Mesenteric fat pad (tissue), 1 donor: ENCODE measurements around a stretch of chr3.

DNA sequence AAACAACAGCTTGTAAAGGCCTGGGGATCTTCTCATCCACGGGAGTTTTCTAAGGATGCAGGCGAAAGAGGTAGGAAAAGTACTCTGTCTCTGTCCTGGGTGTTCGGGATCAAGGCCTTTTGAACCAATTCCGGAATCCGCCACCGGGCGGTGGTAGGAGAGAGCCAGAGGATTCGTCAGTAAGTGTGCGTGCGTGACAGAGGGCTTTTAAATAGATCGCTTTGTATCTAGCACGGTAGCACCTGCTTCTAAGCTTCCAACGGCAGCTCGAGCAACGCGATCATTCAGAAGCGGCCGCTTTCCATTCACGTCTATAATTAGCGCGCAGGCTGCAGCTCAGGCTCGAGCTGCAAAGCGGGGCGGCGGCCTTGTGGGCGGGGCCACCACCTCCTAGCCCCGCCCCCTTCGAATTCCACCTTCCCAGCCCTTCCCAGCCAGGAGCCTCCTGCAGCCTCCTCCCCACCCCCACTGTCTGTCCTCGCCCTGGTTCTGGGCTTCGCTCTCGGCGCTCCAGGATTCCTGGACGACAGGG, 224.3 kb upstream of the TPRG1 start:
- PRO-cap = unidirectional peak, minus-strand start at position 315 of the sequence

DNA sequence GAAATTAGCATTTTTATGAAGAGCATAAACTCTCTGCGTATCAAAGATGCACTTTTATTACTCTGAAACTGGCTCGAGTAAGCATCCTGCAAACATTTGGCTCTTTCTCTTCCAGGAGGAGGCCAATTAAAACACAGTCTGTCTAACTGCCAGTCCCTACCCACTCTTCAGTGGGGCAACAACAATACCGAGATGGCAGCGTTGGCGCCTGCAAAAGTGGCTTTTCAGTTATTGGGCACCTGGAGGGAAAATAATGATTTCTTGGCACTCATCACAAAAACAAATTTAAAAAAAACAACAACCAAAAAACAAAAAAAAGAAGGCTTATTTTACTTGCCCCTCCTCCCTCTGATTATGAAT, 192.4 kb upstream of the TPRG1 start:
- PRO-cap = no peak

DNA sequence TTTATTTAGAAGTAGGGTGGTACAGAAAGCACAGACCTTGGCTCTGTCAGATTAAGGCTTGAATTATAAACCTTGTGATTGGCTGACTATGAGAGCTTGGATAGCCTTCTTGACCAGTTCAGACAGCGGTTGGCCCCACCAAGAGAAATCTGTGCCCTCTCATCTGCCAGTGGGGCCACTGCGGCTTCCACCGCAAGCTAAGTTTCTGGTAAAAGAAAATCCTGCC, 71.2 kb upstream of the TPRG1 start:
- PRO-cap = no peak

GRCh38 chr3:189324504-189325307, 152.9 kb downstream of the TPRG1 start:
- PRO-cap = no peak

- PRO-cap = no peak
Observed at GRCh38 chr3:189392839-189393362, 221.1 kb downstream of the TPRG1 start.

GRCh38 chr3:189791847-189792453, 160.8 kb downstream of the TP63 start:
- PRO-cap = no peak

DNA sequence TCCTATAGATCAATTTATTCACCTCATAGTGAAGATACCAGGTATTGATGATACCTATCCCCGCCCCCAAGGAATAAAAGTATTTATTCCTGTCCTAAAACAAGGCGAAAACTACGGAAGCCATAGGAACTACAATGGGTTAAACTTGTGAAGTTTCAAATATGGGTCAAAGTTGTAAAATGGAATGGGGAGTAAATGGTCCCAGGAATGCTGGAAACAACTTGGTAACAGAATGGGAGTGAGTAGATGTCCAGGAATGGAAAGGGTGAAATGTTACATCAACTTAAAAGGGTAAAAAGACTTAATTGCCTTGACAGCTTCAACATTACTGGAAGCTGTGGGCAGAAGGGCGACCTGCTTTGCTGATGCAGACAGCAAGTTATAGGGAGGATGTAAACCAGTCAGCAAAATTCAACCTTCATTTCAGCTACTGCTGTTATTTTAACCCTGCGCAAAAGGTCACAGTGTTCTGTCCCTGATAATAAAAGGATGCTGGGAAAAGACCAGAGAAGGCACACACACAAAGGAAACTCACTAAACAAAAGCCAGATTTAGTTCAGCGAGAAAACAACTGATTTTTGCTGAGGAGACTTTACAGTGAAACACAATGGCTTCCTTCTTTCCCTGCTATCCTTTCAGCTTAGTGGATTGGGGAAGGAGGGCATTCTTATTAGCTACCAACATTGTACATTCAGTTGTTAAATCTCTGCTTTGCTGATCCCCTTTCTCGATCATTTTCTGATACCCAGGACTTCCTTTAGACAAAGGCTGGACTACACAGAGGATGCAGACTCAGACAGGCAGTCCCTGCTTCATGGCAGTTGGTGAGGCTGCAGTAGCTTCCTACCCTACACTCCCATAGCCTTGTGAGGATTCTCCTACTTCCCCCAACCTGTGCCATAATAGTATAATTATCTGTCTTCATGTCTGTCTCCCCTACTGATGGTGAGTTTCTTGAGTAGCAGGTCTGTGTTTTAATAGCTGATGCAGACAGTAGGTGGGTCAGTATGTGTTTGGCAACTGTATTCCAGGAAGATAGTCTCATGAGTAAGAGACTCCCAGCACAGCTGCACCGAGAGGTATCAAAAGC, 62.0 kb downstream of the P3H2 start:
- PRO-cap = no peak

DNA sequence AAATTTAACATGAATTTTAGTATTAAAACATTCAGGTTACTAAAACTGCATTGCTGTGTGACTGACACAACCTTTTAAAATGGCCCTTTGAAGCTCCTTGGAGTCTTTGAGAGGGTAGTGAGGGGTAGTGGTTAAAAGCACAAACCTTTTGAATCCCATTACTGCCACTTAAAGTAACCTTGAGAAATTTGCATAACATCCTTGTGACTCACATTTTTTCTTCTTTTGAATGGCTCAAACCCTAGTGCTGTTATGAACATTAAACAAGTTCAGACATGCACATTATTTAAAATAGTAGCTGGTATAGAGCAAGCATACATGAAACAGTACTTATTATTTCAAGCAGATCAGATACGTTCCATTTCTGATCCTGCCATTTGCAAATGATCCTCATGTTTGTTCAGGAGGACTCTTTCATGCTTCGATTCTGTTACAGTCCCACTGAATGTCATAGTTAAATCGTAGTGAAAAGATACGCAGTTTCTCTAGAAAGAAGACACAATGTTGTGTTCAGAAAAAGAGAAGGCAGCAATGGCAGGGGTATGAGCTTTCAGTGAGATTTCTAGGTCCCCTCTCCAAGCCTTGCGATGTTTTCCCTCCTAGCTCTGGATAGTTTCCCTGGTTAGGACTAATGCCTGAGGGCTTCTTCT, 3.8 kb upstream of the CLDN1 start:
- PRO-cap = no peak

DNA sequence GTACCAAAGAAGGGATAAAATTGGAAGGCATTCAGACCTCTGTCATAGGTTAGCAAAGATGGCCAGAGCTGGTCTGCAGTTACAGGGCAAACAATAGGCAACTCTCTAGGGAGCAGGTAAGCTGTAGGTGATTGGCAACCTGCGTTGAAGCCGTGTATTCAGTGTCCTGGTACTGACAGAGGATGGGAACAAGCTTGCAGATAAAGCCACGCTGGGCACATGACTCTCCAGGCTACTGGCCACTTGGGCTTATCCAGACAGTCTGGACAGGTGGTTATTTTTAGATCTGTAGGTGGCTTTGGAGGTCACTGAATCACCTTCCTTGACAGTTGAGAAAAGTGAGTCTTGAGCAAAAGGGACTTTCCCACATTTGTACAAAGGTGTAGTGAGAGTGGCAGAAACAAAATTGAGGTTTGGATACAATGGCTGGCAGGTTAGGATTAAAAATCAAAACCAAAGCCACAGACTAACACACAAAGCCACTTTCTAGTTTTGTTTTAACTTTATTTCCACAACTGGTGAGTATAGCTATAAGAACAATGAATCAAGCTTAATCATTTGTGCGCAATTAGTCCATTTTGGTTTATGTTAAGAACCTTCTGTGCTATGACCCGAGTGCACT, 22.3 kb upstream of the IL1RAP start:
- PRO-cap = no peak

GRCh38 chr3:190560329-190561020, 46.6 kb downstream of the IL1RAP start:
- PRO-cap = no peak

DNA sequence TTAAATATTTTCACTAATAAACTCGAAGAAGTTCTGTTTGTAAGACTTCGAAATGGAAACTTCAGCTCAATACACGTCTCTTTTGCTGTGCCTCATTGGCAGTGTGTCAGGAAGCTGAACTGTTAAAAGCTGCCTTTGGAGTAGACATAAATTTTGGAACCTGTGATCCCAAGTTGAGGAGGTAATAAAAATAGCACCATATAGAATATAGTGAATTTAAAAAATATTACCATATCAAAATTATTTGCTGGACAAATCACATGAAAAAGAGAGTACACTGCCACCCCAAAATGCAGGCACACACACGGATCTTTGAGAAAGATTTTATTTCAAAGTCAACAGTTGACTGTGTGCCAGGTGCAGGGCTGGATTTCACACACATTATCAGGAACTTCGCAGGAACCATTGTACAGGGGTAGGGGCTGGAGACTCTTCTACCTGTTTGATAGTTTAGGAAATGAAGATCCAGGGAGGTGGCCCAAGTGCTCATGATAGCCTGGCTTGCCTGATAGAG, 54.0 kb downstream of the IL1RAP start:
- PRO-cap = no peak

GRCh38 chr3:190617277-190617839, 103.5 kb downstream of the IL1RAP start:
- PRO-cap = no peak

DNA sequence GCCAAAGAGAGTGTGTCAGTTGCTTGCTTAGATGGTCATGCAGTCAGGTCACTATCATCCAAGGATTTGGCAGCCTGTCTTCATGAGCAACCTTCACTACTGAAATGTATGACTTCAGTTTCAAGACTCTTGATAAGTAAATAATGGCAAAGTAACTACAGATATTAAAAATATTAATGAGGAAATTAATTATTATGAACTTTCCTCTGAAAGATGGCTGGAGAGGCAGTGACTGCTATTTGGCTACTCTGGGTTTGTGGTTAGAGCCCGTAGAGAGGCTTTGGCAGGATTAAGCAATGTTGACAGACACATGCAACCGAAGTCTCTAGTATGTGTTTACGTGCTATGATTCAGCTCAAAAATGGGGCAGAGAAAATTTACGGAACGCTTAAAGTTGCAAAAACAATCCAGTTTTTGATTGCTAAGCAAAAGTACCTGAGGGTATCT, 133.7 kb downstream of the GMNC start:
- PRO-cap = no peak

GRCh38 chr3:191328664-191328972, 576 bp upstream of the CCDC50 start:
- PRO-cap = no peak

DNA sequence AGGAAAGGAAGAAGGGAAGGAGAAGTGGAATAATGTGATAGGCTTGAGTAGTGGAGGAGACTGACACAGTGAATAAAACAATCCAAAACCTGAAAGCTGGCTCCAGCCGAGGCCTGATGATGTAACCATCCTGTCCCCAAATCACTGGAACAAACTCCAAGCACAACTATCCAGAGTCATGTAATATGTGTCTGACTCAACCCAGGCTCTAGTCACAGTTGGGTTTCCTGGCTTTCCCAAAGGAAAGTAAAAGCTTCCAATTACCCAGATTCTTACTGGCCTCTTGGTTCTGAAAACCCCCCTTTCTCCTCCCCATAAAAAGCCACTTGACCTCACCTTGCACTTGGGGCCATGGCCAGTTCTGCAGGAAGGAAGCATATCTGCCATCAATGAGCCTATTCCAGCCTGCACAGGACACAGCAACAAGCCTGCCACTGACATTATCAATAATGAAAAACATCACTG, 48.3 kb downstream of the MB21D2 start:
- PRO-cap = no peak

GRCh38 chr3:193831248-193831927, 238.4 kb downstream of the OPA1 start:
- PRO-cap = no peak

DNA sequence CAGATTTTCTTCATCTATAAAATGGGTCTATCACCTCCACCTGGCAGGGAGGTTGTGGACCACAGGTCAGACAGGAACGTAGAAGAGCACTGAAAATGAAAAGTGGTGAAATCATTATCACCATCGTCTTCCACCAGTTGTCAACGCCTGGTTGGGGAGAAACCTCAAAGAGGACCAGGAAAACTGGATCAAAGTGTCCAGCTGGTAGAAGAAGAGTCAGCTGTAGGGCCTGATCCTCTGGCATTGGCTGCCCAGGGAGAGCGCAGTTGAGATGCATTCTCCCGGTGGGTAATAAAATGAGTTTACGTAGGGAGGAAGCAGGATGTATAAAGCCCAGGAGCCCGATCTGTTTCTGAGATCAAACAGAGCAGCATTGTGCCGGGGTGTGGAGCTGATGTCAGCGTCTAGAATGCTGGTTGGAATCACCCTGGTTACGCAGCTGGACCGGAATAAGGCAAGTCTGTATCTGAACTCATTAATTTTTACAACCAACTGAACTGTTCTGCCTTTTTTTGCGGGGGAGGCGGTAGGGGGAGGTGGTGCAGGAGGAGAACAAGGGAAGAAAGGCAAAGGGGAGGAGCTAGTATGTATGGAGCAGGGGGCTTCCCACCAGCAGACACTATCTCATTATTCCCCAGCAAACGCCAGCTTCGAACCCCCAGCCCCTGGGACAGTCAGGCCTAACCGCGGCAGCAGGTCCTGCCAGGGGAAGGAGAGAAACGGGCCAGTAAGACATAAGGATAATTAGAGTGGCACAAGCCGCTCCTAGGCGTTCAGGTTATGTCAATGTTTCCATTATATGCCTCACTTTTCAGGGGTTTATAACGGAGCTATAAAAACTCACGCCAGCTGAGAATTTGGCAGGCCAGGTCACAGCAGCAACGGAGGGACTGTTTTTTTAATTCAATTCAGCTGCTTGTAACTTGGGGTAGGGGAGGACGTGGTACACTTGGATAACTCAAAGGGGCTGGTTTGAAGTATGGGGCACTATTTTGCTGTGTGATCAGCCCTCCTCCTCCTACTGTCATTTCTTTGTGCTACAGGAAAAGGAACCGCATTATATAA, 175.4 kb upstream of the HES1 start:
- PRO-cap = no peak

DNA sequence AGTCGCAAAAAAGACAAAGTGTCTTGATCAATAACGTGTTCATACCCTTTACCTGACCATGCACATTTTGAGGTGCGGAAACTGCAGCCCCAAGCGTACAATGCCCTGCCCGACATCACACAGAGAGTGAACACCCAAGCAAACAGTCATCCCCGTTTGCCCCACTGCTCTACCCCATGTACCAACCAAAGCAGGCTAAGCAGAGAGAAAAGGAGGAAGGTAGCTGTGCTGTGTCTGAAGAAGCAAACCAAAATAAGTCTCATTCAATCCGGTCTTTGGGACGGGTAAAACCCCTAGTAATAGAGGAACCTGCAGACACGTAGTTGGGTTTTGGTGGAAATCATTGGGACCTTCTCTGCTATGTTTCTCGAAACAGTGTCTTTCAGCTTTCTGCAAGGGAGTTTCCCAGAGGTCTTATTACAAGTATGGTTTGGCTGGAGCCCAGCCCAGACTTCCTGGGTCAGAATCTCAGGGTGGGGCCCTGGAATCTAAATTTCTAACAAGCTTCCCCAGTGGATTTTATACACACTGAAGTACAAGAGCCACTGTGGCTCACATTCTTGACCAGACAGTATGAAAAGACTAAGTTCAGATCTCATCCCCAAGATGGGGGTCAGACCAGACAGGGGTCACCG, 164.6 kb upstream of the HES1 start:
- PRO-cap = no peak

- PRO-cap = no peak
Observed at GRCh38 chr3:193982129-193982696, 153.7 kb upstream of the HES1 start.

GRCh38 chr3:194003817-194004187, 132.1 kb upstream of the HES1 start:
- PRO-cap = no peak